ENCODE measurements around the genes FBXL7, MARCHF11 and CDH10.

- RRBS = no CpG with 5 or more reads among the region's 4 CpGs
Observed at GRCh38 chr5:14698381-14698960, 34.0 kb downstream of the OTULIN start.

DNA sequence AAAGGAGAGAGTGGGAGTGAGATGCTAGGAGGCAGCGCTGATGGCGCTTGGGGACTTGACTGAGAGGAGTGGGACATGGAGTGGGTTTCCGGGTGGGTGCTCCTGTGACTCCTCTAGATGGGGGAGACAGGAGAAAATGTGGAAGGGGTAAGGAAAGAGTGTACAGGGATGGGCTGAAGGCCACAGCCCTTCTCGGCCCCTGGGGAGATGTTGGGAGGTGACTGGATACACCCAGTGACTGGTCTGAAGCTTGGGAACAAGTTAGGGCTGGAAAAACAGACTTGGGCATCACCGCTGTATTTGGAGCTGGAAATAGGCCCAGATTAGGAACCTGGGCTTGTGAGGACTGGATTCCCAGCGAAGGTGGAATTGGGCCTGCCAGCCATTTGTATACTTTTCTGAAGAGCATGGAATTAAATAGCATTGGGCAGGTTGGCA lies 37.6 kb downstream of the OTULIN start:
- RRBS = no CpG with 5 or more reads among the region's 6 CpGs

DNA sequence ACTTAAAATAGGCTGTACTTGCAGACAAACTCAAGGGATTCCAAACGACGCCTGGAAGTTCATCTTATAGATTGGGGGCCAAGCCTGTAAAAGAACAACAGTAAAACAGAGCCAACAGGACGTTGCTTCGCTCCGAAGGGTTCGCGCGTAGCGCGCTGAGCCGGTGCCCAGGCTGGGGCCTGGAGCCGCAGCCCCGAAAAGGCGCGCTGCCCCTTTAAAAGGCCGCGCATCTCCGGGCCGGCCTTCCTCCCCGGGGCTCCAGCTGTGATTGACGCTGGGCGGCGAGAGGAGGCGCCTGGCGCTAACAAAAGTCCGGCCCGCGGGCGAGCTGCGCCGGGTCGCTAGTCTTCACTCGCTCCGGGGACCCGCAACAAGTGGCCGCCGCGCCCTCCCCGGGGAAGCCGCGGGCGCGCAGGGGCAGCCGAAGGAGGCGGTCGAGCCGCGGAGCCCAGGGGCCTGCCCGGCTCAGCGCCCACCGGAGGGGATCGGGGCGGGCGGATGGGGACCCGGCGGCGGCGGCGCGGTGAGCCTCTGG lies at the start of gene FBXL7:
FBXL7 (plus strand) TSS at position 333 of the 535 bp plus-strand sequence.
- RRBS = 1% methylated on average over 37 of the region's 60 CpGs

DNA sequence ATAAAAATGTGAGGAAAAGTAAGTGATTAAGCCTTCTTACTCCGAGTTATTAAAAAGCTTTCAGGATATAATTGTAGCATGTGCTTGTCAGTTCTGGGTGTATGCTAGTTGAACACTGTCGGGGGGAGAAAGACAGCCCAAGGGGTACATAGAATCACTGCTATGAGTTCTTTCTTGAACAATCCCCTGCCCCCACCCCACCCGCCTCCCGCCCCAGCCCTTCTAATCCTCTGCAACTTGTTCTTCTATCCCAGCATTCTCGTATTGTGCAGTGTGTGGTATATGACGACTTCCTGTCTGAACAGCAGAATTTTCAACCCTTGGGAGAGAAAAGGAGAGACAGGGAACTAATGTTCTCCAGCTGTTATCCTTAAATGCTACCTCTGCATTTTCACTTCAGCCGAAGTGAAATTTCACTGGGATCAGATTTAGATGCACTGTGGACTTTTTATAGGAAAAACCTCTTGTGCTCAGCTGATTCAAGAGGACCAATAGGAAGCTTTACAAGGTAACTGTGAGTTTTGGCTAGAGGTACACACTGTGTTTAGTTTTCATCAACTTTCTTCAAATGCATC lies 2.2 kb downstream of the FBXL7 start:
- RRBS = no CpG with 5 or more reads among the region's 7 CpGs

- RRBS = no CpG with 5 or more reads among the region's 11 CpGs
Observed at GRCh38 chr5:15752845-15753398, 252.9 kb downstream of the FBXL7 start.

DNA sequence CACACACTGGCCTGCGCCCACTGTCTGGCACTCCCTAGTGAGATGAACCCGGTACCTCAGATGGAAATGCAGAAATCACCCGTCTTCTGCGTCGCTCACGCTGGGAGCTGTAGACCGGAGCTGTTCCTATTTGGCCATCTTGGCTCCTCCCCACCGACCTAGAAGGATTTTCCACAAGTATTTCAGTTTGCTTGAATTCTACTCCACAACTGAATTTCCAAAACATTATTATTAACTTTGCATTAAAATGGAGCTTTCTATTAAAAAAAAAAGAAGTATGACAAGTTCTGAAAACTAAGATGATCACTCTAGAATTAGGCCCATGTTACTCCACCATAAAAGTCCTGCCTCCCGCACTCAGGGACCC lies 267.2 kb downstream of the MARCHF11 start:
- RRBS = no CpG with 5 or more reads among the region's 9 CpGs

- RRBS = no CpG with 5 or more reads among the region's 5 CpGs
Observed at GRCh38 chr5:15915901-15916643, 263.5 kb downstream of the MARCHF11 start.

GRCh38 chr5:16179532-16180320 lies at the start of gene MARCHF11:
Gene MARCHF11, minus strand, starts transcription at chr5:16179791.
- RRBS = 2% methylated on average over 46 of the region's 101 CpGs

DNA sequence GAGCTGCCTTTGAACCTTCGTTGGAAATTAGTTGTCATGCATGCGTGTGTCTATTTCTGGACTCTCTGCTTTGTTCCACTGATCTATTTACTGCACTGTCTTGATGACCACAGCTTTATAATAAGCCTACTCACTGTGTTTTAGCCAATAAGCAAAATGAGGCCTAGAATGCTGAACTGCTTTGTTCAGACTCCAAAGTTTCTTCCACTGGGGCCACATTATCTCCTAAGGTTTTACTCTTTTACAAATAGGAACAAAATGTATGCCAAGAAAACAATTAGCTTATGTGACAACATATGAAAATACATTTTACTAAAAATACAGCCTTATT lies 72.1 kb downstream of the RETREG1 start:
- RRBS = no CpG with 5 or more reads among the region's 2 CpGs

GRCh38 chr5:16575311-16576003 lies 41.3 kb downstream of the RETREG1 start:
- RRBS = no CpG with 5 or more reads among the region's 5 CpGs

- RRBS = 98% methylated on average over 2 of the region's 38 CpGs
Observed at GRCh38 chr5:16701309-16702031, 84.7 kb upstream of the RETREG1 start.

DNA sequence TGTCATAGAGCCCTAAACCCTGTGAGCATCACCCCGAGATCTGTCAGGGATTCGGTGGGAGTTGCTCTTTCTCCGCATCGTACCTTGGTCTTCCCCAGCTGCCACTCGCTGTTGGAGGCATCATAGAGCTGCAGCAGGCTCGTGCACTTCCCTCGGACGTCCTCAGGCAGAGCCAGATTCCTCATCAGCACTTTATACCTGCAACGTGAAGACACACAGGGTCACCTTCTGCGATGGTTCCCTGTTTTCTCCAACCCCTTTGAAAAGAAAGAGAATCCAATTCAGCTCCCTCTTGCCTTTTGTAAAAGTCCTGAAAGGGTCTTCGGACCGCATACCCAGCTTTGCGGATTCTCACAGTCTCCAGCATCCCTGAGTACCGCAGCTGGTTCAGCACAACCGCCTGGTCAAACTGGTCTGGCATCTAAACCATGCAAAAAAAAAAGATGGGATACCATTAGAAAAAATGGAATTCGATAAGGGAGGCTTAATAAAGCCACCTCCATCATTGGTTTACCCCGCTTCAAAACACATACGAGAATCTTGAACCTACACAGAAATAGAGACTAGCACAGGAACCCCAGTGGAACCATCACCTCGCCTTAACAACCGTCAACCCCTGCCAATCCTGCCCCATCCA lies 94.1 kb upstream of the RETREG1 start:
- RRBS = no CpG with 5 or more reads among the region's 20 CpGs

DNA sequence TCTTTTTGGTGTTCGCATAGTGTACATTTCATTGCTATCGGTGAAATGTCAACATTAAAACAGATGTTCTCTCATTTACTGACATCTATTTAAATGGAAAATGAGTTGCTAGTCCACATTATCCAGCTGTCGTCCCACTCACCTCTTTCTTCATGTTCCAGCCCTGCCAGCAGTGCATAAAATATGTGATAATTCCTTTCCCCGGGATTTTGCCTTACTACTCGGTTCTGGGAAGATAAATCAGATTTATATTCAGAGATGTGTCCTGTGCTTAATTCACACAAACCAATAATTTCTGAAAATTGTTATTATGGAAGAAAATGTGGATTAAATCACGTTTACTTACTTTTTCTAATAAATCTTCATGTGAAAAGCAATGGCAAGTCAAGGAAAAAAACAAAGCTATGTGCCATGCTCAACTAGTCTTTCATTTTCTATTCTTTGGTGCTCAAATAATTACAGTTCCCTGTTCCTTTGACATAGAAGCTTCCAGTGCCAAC lies 155.7 kb downstream of the MYO10 start:
- RRBS = no CpG with 5 or more reads among the region's 6 CpGs

- RRBS = no CpG with 5 or more reads among the region's 13 CpGs
Observed at GRCh38 chr5:16894211-16895024, 41.7 kb downstream of the MYO10 start.

GRCh38 chr5:16913334-16914498 lies 22.4 kb downstream of the MYO10 start:
- RRBS = no CpG with 5 or more reads among the region's 16 CpGs

- RRBS = no CpG with 5 or more reads among the region's 3 CpGs
Observed at GRCh38 chr5:16931330-16931730, 4.8 kb downstream of the MYO10 start.

DNA sequence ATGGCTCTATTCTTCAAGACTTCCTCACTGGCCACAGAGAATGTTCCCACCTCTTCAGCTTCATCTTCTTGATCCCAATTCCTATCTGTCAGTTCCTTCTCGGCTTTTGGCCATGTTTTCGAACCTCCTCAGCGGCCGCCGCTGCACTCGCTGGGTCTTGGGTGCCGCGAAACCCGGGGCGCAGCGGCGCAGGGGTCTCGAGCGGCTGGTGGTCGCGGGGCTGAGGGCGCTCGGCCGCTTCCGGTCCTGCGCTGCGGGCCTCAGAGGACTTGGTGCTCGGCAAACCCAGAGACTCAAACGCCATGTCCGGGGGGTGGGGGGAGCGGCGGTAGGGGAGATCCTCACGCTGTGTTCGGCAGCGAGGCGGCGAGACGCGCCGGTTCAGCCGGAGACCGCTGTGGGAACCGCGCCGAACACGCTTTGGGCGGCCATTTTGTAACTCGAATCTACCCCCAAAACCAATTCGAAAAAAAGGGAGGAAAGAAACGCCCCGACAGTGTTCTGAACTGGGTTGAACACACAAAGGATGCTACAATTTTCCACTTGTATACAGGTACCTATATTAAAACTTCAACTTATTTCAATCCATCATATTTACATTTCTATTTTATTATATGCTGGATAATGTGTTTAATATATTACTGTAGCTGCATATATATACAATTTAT lies 317.5 kb upstream of the CDH18 start:
- RRBS = 61% methylated on average over 27 of the region's 46 CpGs

DNA sequence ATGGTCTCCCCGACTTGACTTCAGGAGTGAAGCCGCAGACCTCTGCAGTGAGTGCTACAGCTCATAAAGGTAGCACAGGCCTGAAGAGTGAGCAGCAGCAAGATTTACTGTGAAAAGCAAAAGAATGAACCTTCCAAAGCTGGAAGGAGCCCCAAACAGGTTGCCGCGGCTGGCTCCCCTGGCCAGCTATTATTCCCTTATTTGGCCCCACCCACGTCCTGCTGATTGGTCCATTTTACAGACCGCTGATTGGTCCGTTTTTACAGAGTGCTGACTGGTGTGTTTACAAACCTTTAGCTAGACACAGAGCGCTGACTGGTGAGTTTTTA lies 624.9 kb upstream of the CDH18 start:
- RRBS = no CpG with 5 or more reads among the region's 8 CpGs

DNA sequence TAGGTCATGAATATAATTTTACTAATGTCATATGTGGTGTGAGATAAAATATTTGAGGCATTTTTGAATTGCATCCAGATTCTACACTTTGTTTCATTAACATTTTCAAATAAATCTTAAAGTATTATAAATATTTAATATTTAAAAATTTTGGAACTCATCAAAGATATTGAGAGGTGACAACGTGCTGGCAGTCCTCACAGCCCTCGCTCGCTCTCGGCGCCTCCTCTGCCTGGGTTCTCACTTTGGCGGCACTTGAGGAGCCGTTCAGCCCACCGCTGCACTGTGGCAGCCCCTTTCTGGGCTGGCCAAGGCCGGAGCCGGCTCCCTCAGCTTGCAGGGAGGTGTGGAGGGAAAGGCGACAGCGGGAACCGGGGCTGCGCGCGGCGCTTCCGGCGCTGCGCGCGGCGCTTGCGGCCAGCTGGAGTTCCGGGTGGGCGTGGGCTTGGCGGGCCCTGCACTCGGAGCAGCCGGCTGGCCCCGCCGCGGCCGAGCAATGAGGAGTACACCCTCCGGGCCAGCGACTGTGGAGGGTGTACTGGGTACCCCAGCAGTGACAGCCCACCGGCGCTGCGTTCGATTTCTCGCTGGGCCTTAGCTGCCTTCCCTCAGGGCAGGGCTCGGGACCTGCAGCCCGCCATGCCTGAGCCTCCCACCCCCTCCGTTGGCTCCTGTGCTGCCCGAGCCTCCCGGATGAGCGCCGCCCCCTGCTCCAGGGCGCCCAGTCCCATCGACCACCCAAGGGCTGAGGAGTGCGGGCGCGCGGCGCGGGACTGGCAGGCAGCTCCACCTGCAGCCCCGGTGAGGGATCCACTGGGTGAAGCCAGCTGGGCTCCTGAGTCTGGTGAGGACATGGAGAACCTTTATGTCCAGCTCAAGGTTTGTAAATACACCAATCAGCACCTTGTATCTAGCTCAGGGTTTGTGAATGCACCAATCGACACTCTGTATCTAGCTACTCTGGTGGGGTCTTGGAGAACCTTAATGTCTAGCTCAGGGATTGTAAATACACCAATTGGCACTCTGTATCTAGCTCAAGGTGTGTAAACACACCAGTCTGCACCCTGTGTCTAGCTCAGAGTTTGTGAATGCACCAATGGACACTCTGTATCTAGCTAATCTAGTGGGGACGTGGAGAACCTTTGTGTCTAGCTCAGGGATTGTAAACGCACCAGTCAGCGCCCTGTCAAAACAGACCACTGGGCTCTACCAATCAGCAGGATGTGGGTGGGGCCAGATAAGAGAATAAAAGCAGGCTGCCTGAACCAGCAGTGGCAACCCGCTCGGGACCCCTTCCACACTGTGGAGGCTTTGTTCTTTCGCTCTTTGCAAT lies 444.0 kb downstream of the PRDM9 start:
- RRBS = 45% methylated on average over 6 of the region's 63 CpGs

DNA sequence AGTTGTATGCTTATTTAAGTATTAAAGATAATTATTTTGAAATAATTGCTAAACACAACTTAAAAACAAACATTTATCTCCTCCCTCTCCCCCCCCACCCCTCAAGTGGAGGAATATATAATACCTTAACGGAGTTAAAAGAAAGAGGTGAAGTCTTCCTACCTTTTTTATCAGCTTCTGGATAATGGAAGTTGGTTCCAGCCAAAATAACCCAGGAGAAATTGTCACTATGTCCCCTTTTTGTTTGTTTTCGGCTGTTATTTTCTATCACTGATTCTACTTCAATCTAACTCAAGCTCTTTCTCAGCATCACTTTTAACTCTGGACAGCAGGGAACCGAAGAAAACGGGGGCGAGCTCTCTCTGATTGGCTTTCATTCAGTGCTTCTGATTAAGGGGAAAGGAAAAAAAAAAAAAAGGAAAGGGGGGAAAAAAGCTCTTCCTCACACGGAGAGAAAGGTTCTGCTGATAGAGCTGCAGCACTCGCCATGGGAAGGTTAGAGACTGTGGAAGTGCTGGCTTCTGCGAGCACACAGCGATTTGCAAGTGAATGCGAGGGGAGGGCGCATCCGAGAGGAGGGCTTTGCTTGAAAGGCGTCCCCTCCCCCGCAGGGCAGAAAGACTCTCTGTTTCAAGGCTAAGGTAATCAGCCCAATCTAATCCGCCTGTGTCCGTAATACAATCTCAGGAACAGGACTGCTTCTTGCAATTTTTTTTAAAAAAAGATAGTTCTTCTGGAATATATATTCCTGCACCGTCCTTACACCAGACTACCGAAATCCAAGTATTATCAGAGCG lies at the start of gene CDH10:
CDH10 (minus strand) TSS at position 547 of the 797 bp plus-strand sequence.
- RRBS = no CpG with 5 or more reads among the region's 19 CpGs

Data from AG10803 (cell line).